H4 (cell line): ENCODE results near the gene LHX3.

GRCh38 chr9:135978767-135979681 lies 17.9 kb upstream of the UBAC1 start:
- RAMPAGE, long total RNA = no peak

- RAMPAGE, long total RNA = no peak
These were observed 46.5 kb upstream of the UBAC1 start for GRCh38 chr9:136007369-136008413.

DNA sequence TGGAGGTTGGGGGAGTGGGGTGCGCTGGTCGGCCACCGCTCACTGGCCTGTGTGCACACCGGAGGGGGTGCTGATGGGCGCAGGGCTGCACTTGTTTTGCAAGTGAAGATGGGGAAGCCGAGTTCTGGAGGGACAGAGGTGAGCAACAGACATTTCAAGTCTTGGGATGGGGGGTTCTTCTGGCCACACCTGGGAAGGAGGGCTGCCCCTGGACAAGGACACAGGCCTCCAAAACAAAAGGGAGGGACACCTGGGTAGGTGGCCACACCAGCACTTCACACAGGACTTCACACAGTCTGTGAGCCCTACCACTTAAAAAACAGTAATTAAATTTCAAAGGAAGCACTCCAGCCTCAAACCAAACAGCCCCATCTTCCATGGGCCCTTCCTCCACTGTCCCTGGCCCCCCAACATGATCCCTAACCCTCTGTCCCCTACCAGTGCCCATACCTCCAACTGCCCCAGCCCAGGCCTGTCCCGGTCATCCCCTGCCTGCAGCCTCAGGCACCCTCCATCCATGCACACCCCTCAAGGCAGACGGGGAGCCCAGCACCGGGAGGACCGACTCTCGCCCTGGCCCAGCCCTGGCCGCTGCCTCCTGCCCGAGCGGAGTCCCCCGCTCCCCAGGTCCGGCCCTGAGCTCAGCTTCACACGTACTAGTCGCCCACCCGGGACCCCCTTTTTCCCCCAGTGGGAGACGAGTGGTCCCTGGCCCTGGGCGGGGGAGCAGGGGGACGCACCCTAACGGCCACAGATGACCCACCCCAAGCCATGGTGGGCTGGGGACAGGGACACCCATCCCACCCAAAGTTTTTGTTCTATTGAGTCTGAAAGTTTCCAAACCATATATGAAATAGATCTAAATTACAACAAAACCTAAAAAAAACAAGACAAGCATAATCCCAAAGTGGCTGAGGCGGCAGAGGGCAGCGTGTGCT lies 48.9 kb upstream of the UBAC1 start:
- RAMPAGE, long total RNA = no peak

DNA sequence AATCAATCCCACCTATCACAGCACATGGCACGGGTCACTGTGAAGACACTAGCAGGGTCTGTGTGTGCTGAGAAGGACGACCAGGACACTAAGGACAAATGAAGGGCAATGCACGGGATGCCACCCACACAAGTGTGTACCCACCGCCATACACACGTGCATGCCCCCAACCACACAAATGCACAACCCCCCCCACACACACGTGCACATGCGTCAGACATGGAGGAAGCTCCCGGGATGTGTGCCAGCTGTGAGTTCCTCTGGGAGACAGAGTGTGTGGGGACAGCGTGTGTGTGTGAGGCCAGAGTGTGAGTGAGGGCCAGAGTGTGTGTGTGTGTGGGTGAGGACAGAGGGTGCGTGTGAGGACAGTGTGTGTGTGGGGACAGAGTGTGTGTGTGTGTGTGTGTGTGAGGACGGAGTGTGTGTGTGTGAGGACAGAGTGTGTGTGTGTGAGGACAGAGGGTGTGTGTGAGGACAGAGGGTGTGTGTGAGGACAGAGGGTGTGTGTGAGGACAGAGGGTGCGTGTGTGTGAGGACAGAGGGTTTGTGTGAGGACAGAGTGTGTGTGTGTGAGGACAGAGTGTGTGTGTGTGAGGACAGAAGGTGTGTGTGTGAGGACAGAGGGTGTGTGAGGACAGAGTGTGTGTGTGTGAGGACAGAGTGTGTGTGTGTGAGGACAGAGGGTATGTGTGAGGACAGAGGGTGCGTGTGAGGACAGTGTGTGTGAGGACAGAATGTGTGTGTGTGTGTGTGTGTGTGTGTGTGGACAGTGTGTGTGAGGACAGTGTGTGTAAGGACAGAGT lies 62.8 kb upstream of the UBAC1 start:
- RAMPAGE, long total RNA = no peak

- RAMPAGE, long total RNA = no peak
These were observed 42.9 kb downstream of the NACC2 start for GRCh38 chr9:136052284-136052475.

- RAMPAGE, long total RNA = no peak
These were observed 8.6 kb downstream of the NACC2 start for GRCh38 chr9:136086296-136087044.

- RAMPAGE, long total RNA = no peak
These were observed at the start of gene LHX3 for GRCh38 chr9:136204875-136205441. LHX3 (minus strand) TSS chr9:136205128.

DNA sequence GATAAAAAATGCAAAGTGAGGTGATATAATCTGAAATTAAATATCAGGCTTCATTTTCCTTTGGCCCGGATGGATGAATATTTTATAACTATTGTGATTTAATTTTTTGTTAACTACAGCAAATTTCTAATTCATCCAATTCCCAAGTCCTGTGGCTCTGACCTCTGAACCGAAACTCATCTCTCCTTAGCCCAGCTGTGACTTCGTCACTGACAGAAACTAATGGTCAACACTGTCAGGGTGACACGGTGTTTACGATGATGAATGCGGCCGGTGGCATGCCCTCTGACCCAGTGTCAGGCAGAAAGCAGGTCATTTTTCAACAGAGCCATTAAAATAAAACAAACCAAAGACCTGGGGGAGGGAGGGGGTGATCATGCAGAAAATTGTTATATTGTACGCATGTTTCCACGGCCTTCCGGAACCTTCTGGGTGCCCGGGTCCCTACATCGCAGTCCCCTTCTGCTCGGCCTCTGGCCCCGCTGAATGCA lies 8.4 kb downstream of the CCDC187 start:
- RAMPAGE, long total RNA = no peak

DNA sequence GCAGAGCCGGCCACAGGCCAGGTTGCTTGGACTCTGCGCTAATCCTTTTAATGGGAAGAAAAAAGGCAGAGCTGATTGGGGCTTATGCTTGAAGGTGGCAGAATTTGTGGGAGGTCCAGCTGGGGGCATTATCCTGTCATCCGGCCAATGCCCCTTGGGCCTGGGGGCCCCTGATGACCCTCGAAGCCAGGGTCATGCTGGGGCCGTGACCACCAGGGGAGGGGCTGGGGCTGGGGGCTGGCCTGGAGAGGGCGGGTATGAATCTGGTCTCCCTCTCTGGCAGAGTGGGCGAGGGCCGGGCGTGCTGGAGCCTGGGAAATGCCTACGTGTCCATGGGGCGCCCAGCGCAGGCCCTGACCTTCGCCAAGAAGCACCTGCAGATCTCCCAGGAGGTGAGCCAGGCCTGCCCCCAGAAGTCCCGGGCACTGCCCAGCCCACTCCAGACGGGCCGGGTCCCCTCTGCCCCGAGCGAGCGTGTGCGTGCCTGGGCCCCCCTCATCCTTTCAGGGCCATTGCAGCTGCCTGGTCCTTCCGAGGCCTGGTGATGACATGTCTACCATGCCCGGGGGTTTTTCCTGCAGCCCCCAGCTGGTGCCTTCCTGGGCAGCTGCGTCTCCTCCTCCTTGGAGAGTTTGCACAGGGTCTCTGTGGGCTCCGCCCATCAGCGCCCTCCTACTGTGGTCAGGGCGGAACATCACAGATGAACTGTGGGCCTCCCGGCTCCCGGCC lies 12.2 kb downstream of the GPSM1 start:
- RAMPAGE, long total RNA = no peak

DNA sequence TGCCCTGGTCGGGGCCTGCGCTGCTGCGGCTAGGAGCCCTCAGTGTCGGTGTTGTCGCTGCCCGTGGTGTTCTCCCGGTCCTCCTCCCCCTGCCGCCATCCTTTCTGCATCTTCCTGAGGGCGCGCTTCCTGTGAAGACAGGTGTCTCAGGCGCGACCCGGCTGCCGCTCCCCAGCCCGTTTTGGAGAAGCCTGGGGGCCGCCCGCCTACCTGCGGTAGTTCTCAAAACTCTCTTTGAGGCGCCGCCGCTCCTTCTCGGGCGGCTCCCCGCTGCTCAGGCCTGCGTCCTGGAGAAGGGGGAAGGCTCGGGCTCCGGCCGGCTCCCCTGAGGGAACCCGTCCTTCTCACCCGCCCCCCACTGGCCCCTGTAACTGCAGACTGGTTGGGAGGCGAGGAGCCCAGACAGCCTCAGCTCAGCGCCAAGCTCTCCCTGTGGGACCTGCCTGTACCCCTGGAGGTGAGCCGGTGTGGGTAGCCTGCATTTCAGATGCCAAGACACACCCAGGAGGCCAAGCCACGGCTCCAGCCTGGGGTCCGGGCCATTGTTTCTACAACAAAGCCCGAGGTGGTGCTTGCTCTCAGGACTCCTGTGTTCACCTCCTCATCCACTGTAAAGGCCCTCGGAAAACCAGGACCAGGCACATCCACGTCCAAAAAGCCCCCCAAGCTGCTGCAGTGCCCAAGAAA lies 872 bp upstream of the DNLZ start:
- RAMPAGE, long total RNA = no peak

DNA sequence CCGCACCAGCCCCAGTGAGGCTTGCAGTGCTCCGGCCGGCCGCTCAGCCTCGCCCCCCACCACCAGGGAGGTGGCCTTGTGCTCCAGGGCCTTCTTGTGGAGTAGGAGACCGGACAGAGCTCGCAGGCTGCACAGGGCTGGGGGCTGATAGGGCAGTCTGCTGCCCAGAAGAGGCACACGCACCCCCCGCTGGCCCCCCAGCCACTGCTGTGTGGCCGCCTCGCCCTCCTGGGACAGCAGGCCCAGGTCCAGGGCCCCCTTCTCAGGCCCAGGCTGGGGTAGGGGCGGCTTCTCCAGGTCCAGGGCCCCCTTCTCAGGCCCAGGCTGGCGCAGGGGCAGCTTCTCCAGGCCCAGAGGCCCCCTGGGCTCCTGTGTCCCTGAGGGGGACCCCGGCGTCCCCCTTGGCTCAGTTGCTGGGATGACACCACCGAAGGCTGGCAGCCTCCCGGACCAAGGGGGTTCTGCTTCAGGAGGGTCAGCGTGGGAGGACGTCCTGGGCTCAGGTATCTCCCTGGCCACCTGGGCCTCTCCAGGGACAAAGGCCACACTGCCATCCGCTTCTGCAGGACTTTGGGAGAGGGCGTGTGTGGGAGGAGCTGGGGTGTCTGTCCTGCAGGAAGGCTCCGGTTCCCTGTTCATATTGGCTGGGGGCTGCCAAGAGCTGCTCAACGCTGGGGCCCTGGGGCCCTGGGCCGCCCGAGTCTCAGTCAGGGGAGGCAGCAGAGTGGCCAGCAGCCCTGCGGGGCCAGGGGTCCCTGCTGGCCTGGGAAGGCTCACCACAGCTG lies 4.5 kb upstream of the CARD9 start:
- RAMPAGE, long total RNA = no peak

DNA sequence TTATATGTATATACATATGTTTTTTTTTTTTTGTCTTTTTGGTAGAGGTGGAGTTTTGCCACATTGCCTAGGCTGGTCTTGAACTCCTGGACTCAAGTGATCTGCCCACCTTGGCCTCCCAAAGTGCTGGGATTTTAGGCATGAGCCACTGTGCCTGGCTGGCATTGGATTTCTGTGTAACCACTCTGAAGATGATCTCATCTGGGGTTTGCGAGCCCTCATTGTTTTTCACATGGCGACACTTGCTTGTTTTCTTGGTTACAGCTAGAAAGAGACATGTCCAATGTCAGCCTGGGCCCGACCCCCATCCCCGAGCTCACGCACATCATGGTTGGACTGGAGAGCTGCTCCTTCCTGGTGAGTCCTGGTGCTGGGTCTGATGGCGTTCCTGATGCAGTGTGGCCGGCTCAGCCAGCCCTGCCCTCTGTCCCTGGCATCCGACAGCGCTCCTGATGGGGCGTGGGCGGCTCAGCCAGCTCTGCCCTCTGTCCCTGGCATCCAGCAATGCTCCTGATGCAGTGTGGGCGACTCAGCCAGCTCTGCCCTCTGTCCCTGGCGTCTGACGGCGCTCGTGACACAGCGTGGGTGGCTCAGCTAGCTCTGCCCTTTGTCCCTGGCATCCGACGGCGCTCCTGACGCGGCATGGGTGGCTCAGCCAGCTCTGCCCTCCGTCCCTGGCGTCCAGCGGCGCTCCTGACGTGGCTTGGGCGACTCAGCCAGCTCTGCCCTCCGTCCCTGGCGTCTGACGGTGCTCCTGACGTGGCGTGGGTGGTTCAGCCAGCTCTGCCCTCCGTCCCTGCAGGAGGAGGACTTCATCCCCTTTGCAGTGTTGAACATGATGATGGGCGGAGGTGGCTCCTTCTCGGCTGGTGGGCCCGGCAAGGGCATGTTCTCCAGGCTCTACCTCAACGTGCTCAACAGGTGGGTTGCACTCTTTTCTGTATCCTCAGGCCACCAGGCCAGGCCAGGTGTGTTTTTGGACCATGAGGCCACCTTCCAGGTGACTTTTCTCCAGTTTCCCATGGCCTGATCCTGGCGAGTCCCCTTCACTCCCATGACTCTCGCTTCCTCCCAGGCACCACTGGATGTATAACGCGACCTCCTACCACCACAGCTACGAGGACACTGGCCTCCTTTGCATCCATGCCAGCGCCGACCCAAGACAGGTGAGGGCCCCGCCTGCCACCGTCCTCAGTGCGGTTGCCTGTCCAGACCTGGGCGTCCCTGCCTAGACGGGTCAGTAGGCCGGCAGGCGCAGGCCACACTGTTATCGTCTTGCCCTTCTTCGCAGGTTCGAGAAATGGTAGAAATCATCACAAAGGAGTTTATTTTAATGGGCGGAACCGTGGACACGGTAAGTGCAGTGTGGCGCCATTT lies 7.8 kb downstream of the PMPCA start:
- RAMPAGE, long total RNA = no peak

GRCh38 chr9:136469975-136470528 lies 12.8 kb downstream of the SEC16A start:
- RAMPAGE, long total RNA = no peak

DNA sequence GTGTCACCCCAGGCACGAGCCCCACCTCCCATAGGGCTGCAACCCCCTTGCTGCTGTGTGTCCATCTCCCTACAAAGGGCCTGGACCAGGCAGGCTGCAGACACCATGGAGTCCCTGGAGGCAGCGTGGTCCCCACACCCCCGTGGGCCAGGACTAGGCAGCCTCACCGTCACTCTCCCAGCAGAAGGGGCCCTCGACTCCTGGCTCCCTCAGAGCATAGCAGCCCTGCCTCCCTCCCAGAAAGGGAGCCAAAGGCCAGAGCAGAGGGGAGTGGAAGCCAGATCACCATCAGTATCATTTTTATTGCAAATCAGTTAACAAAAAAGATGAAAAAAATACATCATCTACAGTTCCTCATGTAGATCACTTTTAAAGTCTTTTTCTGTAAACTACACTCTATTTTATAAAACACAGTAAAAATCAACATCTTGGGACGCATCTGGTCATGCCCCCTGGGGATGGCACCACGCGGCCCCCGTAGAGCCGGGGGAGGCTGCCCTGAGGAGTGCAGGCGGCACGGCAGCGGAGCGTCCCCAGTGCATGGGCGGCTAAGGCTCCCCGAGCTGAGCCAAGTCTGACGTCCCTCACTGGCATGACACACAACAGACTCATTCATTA lies 11.4 kb upstream of the SEC16A start:
- RAMPAGE, long total RNA = no peak

- RAMPAGE, long total RNA = no peak
These were observed 23.4 kb downstream of the NOTCH1 start for GRCh38 chr9:136522174-136523076.

DNA sequence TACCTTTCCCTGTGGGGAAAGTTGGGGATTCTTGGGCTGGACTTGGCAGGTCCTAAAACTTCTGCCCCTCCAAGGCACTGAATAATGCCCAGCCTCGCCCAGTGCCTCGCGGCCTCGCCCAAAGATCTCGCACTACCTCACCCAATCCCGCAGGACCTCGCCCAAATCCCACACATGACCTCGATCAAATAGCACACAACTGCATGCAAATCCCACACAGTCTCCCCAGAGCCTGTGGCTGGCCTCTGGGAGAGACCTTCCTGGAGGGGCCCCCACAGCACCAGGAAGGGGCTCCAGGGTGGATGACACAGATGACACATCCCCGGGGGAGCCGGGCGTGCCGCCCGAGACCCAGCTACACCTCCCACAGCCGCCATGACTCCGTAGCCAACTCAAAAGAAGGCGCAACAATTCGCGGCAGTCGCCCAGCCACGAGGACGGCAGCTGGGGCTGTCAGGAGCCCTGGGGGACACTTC lies 13.6 kb downstream of the NOTCH1 start:
- RAMPAGE, long total RNA = no peak

DNA sequence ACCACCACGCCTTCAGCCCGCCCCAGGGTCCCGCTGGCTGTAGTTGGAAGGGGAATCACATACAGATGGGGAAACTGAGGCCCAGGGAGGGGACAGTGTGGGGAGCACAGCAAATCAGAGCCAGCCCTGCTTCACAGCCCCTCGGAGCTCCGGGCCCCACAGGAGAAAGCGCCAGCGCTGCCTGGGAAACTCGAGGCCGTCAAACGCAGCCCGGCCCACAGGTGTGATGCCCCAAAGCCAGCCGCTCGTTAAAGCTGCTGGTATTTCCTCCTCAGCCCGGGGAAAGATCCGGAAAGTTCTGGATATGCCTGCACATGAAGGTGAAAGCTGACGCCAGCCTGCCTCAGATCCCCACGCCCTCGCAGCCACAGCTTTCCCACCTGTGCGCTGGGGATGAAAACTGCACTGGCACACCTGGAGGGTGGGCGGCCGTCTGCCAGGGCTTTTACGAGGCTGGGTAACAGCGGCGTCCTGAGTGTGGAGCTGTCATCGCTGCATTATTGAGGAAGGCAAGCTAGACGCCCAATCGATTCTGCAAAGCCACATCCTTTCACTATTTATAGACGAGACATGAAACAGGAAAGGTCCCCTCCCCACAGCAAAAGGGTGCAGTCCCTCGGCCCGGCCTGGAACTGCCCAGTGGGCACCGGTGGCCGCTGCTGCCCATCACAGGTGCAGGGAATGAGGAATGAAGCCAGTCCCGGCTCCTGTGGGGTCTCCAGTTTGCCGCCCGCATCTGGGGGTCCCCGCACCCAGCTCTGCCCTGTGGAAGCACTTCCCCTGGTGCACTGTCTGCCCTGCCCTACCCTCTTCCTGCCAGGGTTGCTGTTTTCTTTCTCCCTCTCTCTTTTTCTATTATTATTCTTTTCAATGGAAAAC lies 7.3 kb downstream of the NOTCH1 start:
- RAMPAGE, long total RNA = no peak

DNA sequence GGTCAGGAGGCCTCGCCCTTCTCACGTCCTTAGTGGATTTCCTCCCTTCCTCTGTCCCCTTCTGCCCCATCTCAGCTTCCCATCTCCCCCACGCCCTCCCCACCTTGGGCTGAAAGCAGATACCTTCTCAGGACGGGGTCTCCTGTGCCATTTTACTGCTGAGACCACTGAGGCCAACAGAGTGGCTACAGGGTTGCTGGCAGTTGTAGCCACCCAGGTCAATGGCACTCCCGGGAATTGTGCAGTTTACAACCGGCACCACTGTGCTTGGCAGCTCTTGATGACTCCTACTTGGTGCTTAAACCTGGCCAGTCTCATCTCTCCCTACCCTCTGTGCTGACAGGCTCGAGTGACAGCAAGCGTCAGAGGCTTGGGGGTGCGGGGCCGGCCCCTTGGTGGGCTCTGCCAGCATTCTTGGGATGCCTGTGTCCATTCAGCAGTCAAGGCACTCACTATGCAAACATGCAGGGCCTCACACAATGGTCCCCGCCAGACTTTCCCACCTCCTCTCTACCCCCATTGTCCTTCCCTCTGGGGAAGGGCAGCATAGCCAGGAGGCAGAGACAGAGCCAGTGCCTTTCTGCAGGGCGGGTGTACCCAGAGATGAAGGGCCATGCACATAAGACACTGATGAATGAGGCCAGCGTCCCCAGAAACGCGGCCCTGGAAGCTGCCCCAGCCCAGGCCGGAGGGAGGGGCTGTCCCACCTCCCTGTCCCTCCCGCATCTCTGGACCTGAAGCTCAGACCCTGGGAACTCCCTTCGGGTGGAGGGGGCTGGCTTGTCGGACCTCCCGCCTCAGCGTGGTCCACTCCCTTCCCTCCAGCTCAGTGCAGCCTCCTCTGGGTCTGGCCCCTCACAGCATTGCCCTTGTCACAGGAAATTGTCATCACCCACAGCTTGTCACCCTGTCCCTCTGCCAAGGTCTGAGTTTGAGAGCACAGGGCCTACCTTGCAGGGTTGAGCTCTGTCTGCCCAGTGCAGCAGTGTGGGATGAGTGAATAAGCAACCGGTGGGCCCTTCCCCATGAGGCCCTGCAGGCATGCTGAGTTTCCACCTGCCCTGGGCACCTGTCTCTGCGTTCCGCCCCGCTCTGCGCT lies 26.3 kb upstream of the NOTCH1 start:
- RAMPAGE, long total RNA = no peak

GRCh38 chr9:136603647-136604687 lies 58.1 kb upstream of the NOTCH1 start:
- RAMPAGE, long total RNA = no peak

DNA sequence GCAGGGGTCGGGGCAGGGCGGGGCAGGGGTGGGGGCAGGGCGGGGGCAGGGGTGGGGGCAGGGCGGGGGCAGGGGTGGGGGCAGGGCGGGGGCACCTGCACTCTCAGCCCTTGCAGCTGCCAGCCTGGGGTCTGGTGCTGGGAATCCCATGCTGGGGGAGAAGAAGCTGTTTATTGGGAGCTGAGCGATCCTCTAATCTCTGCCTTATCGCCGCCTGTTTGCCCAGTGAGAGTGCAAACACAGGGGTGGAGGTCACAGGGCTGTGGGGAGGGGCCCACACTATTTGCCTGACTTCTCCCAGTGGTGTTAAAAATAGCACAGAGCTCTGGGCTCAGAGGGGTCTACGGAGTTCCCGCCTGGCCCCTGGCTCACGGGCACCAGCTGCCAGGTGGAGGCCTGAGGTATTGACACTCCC lies 36.1 kb upstream of the EGFL7 start:
- RAMPAGE, long total RNA = no peak